Skin of body (tissue), 2 donors: ENCODE measurements around the genes NAA16 and AKAP11.

GRCh38 chr13:40549472-40550345, 116.7 kb downstream of the FOXO1 start:
- RAMPAGE, long total RNA, result no peak

- RAMPAGE, long total RNA, result no peak
Measured at GRCh38 chr13:40558629-40559222, 107.7 kb downstream of the FOXO1 start.

- RAMPAGE, long total RNA, result no peak
Measured at GRCh38 chr13:40643595-40644217, 22.7 kb downstream of the FOXO1 start.

DNA sequence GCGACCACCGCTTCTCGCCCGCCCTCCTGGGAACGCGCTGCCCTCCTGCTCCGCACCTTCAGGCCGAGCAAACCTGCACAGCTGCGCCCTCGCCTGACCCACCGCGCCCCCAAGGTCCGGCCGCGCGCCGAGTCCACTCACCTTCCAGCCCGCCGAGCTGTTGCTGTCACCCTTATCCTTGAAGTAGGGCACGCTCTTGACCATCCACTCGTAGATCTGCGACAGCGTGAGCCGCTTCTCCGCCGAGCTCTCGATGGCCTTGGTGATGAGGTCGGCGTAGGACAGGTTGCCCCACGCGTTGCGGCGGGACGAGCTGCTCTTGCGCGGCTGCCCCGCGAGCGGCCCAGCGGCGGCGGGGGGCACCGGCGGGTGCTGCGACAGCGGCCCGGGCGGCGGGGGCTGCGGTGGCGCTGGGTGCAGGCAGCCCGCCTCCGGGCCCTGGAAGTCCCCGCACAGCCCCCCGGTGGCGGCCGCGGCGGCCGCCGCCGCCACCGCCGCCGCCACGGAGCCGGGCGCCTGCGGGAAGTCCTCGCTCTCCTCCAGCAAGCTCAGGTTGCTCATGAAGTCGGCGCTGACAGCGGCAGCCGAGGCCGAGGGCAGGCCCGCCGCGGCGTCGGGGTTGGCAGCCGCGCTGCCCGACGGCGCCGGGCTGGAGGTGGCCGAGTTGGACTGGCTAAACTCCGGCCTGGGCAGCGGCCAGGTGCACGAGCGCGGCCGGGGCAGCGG, 836 bp downstream of the FOXO1 start:
- RAMPAGE, long total RNA, result no peak

GRCh38 chr13:40788692-40789102, 714 bp upstream of the SLC25A15 start:
- RAMPAGE, long total RNA, result no peak

- RAMPAGE, long total RNA, result no peak
Measured at GRCh38 chr13:40792443-40793135, 3.2 kb downstream of the SLC25A15 start.

DNA sequence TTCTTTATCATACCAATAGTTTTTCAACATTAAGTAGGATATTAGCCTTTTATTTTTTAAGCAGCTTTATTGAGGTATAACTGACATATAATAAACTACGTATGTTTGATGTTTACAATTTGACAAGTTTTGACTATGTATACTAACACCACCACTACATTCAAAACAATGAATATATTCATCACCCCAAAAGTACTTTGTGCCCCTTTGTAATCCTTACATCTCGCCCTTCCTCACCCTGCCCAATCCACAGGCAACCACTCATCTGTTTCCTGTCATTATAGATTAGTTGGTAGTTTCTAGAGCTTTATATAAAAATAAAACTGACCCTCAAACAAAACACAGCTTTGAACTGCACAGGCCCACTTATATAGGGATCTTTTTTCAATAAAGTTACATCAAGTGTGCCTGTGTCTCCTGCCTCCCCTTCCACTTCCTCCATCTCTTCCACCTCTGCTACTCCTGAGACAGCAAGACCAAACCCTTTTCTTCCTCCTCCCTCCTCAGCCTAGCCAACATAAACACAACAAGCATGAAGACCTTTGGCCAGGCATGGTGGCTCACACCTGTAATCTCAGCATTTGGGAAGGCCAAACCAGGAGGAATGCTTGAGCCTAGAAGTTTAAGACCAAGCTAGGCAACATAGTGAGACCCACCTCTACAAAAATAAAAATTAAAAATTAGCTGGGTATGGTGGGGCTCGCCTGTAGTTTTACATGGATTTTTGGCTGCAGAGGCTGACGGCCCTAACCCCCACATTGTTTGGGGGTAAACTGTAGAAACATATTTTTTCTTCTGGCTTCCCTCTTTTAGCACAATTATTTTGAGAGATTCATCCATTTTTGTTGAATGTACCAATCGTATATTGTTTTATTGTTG, 72.7 kb downstream of the ELF1 start:
- RAMPAGE, long total RNA, result no peak

- RAMPAGE, long total RNA, result no peak
Measured at GRCh38 chr13:40957358-40957738, 61.8 kb downstream of the ELF1 start.

DNA sequence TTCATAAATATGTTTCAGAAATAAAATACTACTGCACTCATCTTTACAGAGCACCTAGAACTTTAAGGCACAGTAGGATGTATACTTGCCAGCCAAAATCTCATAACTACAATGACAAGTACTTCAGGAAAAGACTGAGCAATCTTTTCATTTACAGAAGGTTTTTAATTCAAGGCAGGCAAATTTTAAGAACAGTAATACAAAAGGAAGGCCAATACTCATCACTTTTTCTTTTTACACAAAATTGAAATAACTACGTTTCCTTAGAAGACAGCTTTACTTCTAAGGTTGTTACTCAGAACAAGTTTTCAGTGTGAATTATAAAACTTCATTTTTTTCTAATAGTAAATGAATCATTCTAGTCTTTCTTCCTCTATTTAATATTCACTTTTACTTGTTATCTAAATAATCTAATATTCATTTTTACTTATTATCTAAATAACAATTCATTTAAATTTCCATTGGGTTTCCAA, 884 bp downstream of the ELF1 start:
- RAMPAGE, long total RNA, result no peak

GRCh38 chr13:41310823-41312191, at the start of gene NAA16:
Gene NAA16, plus strand, starts transcription at chr13:41311267.
- RAMPAGE, long total RNA, result no peak

- RAMPAGE, long total RNA, result no peak
Measured at GRCh38 chr13:41463890-41464186, 6.5 kb downstream of the RGCC start.

DNA sequence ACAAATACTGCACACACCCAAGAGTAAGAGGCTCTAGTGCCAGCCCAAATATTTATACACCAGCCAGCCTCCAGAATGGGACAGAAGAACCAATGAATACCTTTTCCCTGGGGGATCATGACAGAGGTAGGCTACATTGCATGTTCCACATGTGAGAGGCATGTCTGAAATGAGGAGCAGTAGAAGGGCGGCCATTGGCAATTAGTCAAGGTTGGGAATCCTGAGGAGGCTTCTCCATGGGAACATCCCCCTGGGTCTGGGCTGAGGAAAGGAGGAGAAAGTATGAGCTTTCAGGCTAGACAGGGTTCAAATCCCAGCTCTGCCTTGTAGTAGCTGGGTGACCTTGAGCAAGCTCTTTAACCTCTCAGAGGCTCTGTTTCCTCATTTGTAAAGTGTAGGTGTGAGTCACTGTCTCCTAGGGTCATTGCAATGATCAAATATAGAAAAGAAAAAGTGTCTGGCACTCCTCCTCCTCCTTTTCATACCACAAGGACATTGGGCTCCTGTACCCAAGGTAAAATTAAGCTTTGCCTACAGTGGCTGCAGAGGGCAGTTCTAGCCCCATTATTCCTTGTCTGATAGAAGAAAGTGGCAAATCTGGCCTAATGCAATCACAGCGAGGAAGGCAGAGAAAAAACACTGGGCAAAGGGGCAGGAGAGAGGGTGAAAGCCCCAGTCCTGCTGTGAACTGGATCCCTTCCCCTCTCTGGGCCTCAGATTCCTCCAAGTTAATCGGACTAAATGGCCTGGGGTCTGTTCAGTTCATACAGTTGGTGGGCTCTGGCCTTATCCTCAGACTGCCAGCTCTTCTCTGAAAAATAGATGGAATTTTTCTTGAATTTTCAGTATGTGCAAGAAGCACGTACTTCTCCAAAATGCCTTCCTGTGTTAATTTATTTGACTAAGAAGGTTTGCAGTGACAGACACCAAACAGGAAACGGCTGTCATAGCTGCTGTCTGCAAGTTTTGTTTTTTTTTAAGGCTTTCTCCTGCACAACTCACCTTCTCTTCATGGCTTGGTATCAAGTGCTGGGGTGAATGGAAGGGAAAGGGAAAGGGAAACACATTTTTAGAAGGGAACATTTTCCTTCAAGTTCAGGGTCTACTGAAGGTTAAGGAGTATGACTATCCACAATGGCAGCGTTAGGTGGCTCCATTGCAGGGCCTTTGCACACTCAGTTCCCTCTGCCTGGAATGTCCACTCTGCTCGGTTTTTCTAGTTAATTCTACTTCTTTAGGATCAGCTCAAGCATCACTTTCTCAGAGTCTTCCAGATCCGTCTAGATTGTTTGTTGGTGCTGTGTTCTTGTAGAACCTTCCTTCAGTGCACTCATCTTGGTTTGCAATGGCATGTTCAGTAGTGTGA, 35.3 kb downstream of the RGCC start:
- RAMPAGE, long total RNA, result no peak

DNA sequence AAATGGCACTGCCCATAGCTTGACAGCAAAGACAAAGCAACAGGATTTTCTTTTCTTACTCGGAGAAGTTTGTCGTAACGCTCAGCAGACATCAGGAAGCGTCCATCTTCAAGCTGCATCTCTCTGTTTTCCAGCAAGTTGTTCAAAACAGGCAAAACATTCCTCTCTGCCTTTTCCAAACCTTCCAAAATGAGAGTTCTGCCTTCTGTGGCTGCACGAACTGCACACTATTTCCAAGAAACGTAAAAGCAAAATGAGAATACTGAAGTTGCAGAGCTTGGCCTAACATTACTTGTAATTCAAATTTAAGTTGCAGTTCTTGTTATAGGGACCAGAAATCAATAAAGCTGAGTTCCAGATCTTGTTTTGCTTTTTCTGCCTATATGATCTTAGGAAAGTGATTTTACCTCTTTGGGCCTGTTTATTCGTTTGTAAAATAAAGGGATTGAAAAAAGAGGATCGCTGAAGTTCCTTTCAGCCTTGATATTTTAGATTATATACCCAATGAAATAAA, 69.5 kb downstream of the VWA8 start:
- RAMPAGE, long total RNA, result no peak

DNA sequence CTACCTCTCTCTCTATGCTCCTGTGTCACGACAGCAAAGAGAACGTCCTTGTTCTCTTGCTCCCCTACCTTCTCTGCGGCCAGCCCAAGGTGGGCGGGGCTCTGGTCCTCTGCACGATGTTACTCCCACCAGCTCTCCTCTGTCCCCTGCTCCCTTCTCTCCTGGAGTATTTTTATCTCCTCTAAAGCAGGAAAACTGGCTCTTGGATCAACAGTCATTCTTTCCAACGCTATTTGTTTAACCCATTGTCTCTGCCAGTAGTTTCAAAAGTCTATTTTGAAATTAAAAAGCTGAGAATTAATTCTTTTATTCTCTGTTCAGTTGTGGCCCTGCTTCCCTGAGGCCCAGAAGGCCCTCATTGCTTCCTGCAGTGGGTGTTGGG, 36.4 kb upstream of the DGKH start:
- RAMPAGE, long total RNA, result no peak

- RAMPAGE, long total RNA, result no peak
Measured at GRCh38 chr13:42137651-42138278, 89.3 kb downstream of the DGKH start.

DNA sequence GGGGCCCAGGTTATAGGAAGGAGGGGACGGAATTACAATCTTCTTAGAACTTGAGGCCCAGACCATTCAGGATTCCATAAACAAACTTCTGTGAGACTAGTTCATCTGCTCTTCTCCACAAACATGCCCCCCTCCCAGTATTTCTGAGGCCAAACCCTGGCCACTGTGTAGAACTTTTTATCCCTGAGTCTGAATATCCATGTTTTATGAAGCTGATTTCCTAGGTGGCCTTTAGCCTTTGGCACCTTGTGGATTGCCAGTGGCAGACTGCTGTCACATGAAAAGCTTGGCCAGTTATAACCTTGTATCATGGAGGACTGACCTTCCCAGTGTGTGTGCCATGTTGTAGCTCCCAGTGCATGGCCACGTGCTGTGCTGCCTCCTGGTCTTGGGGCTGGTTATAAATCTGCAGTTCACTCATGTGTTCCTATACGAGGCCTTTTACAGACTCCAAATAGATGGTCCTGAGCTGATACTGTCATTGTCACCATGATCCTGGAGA, 91.6 kb downstream of the DGKH start:
- RAMPAGE, long total RNA, result no peak

GRCh38 chr13:42153596-42154119, 105.2 kb downstream of the DGKH start:
- RAMPAGE, long total RNA, result no peak

DNA sequence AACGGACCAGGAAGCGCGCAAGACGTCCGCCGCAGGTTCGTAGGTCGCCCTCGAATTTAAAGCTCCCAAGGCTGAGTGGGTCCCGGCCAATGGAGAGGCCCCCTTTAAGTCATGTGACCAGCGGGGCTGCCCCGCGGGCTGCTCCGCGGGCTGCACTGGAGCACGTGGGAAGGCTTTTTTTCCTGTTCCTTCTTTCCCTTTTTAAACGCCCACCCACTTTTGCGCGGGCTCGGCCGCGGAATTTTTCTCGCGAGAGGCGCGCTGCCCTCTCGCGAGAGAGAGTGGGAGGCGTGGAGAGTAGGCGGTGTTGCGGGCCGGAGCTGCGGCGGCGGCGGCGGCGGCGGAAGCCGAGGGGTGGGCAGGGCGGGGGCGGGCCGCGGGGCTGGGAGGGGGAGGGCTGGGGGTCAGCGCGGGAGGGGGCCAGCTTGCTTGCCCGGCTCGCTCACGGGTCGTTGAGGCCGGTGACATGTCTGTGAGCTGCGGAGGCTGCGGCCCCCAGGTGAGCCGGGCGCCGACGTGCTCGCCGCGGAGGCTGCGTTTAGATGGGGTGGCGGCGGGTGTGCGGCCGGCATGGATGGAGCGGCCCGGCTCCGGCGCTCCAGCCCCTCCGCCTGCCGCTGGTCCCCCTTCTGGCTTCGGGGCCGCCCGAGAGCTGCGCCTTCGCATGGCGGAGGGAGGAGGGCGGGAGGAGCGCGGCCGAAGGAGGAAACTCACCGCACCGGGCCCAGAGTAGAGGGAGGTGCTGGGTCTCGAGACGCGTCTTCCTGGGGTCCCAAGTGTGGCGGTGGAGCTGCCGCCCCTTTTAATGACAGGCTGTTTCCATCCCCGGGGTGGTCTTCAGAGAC, at the start of gene AKAP11:
AKAP11 (plus strand) TSS at position 423 of the 845 bp plus-strand sequence.
- RAMPAGE, long total RNA, result no peak

DNA sequence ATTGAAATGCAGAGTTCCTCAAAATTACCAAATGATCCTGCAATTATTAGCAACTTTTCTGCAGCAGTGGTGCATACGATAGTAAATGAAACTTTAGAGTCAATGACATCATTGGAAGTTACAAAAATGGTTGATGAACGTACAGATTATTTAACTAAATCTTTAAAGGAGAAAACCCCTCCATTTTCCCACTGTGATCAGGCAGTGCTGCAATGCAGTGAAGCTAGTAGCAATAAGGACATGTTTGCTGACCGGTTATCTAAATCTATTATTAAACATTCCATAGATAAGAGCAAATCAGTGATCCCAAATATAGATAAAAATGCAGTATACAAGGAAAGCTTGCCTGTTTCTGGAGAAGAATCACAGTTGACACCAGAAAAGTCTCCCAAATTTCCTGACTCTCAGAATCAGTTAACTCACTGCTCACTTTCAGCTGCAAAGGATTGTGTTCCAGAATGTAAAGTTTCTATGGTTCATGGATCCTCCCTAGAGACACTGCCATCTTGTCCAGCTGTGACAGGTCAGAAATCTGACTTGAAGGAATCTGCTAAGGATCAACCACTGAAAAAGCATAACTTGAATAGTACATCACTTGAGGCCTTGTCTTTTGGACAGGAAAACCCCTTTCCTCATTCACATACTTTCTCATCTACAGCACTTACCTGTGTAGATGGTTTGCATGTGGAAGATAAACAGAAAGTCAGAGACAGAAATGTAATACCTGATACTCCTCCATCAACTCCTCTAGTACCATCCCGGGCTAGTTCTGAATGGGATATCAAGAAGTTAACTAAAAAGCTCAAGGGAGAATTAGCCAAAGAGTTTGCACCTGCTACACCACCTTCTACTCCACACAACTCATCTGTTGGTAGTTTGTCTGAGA, 29.6 kb downstream of the AKAP11 start:
- RAMPAGE, long total RNA, result no peak

- RAMPAGE, long total RNA, result no peak
Measured at GRCh38 chr13:42393174-42393754, 121.3 kb downstream of the AKAP11 start.